ENCODE measurements around a stretch of chr7.

DNA sequence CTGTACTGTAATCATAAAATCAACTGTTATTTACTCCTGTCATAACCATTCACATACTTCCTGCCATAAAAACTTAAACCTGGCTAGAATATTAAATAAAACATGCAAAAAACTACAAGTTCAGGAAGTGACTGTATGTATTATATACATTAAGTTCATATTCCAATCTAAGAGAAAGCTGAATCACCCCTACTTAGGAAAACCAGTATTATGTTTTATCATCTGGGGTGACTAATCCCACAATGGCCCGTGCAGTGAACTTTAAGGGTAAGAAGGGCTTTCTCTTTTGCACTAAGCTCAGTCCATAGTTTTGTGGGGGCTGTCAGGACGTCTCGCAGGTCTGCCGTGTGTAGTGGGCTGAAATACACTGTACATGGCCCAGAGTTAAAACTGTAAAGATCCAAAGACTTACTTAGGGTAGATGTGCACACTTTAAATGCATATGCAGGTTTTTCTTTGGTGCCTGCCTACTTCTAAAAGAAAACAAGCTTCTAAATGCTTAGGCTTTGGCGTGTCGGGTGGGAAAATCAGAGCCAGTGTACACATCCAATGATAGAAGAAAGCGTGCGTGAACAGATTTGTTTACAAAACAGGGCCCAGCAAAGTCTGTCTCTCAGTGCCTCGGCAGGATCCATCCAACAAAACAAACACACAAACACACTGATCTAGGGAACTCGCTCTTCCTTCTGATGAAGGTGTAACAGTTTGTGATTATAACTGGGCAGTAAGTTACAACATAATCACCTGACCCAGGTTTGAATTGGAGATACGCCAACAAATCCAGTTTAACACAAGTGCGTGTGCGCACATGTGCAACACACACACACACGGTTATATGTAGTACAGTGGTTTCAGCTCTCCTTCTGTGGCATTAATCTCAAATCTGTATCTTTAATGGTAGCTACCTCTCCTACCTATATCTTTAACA, 184.0 kb upstream of the KLF14 start:
- PRO-cap, 3 experiments = no peak in any of the 3 experiments
- RAMPAGE, long total RNA, 4 experiments = no peak in any of the 4 experiments
- RRBS = no CpG with 5 or more reads among the region's 14 CpGs

- PRO-cap, 3 experiments = peak in 1 of 3 experiments; most common plus-strand start chr7:130957300 (in 1)
- RAMPAGE, long total RNA, 4 experiments = no peak in any of the 4 experiments
- RRBS = no CpG with 5 or more reads among the region's 2 CpGs
Observed at GRCh38 chr7:130957195-130957548, 223.2 kb upstream of the KLF14 start.

GRCh38 chr7:131000055-131000878, 266.3 kb upstream of the KLF14 start:
- PRO-cap, 3 experiments = no peak in any of the 3 experiments
- RAMPAGE, long total RNA, 4 experiments = no peak in any of the 4 experiments
- RRBS = no CpG with 5 or more reads among the region's 10 CpGs

DNA sequence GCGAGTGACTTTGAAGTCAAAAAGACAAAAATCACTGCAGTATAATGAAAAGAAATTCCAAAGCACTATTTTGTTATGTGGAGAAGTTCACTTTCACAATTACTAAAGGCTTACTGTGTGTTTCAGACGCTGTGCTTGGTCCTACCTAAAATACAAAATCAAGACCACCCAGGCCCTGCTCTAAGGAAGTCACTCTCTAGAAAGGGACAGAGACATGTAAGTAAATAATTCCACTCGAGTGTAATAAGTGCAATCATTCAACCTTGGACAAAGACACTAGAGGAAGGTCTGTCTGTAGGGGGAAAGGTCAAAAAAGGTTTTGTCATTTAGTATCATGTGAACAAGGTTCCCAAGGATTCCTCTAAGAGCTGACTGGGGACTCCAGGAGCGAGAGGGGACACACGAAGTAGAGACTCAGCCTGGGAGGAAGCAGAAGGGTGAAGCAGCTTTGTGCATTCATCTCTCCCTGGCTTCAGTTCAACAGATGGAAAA, 274.7 kb upstream of the KLF14 start:
- PRO-cap, 3 experiments = peak in 1 of 3 experiments; most common plus-strand start position 398 of the sequence (in 1); most common minus-strand start position 412 of the sequence (in 1)
- RAMPAGE, long total RNA, 4 experiments = no peak in any of the 4 experiments
- RRBS = no CpG with 5 or more reads among the region's 5 CpGs

GRCh38 chr7:131029972-131030694, 296.1 kb upstream of the KLF14 start:
- PRO-cap, 3 experiments = no peak in any of the 3 experiments
- RAMPAGE, long total RNA, 4 experiments = no peak in any of the 4 experiments
- RRBS = no CpG with 5 or more reads among the region's 2 CpGs

- PRO-cap, 3 experiments = no peak in any of the 3 experiments
- RAMPAGE, long total RNA, 4 experiments = no peak in any of the 4 experiments
- RRBS = no CpG with 5 or more reads among the region's 6 CpGs
Observed at GRCh38 chr7:131032760-131033204, 294.9 kb upstream of the MKLN1 start.

DNA sequence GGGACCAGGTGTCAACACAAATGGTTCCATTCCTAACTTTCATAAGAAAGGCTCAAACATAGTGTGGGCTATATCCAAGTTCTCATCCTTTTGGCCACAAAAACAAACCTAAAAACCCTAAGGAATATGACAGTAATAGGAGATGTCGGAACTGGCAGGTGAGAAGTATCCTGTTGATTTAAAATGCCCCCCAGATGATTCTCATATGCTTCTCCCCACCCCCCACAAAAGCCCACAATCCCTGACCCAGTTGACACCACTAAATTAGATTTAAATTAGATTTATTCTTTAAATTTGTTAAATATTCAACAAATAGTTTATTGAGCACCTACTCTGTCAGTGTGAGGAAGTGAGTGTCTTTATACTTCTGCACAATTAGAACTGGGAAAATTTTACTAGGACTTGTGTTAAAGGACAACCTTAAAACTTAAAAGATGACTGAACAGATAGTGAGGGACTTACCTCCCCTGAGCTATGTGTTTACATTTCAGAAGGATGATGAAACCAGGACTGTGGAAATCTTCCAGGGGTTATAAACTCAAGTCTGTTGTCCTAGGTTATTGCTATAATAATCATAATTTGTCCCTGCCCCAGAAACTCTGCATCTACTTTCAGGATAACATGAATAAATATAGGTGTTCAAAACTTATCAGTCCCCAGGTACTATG, 261.2 kb upstream of the MKLN1 start:
- PRO-cap, 3 experiments = no peak in any of the 3 experiments
- RAMPAGE, long total RNA, 4 experiments = no peak in any of the 4 experiments
- RRBS = no CpG with 5 or more reads among the region's 1 CpG

DNA sequence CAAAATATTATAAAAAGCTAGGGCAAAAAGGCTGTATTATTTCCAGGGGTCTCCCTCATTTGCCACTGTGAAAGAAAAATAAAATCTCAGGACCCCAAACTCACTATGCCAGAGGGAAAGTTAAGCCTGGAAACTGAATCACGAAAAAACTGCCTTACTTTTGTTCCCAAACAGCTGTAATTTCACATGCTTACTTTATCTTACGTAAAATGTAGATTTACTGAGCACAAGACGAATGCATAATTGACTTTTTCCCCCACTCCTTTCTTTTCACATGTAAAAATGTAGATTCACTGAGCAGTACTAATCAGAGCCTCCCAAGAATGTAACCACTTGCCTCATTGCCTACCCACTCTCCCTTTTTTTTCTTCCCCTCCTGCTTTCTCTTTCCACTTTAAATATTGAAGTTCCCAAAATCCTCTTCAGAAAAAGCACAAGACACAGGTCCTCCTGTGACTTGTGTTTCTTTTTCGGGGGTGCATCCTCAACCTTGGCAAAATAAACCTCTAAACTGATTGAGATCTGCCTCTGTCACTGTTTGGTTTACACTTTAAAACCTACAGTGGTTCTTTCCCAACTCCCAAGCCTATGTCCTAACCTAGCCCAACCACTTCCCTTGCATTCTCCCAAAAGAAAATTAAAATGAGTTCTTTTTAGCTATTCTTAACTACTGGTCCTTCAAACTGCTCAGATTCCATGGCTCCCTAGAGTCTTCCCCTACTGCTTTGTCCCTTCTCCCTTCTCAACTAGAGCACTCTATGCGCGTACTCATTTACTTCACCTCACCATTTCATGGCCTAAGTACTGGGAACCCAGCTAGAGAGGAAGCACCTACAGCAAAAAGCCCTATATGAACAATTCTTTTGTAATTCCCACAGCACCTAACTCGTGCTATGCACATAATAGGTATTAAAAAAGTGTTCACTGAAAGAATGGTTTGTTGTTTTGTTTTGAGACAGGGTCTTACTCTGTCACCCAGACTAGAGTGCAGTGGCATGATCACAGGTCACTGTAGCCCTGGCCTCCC, 236.6 kb upstream of the MKLN1 start:
- PRO-cap, 3 experiments = no peak in any of the 3 experiments
- RAMPAGE, long total RNA, 4 experiments = no peak in any of the 4 experiments
- RRBS = no CpG with 5 or more reads among the region's 7 CpGs

- PRO-cap, 3 experiments = no peak in any of the 3 experiments
- RAMPAGE, long total RNA, 4 experiments = no peak in any of the 4 experiments
- RRBS = no CpG with 5 or more reads among the region's 4 CpGs
Observed at GRCh38 chr7:131099241-131099499, 228.5 kb upstream of the MKLN1 start.

DNA sequence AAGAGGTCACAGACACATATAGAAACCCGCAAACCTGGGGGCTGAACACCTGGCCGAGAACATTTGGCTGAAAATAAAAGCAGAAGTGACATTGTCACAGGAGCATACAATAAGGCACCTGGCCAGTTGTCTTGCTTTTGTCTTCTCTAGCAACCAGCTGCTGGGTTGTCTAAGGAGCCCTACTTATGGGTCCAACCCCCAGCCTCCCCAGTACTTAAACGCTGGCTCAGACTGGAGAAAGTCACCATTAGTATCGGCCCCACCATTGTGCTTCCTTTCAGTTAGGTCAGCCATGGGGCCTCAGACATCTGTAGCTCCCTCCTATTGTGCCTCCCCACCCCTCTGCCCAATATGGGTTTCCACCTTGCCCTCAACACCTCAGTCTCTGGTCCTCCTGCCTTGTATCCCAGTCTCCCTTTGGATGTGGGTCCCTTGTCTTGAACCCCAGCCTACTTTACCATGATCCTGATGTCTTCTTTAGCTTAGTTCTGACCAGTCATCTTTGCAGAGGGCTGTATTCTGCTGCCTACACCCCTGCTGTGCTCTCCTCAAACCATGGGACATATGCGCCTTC, 203.3 kb upstream of the MKLN1 start:
- PRO-cap, 3 experiments = no peak in any of the 3 experiments
- RAMPAGE, long total RNA, 4 experiments = no peak in any of the 4 experiments
- RRBS = no CpG with 5 or more reads among the region's 5 CpGs

DNA sequence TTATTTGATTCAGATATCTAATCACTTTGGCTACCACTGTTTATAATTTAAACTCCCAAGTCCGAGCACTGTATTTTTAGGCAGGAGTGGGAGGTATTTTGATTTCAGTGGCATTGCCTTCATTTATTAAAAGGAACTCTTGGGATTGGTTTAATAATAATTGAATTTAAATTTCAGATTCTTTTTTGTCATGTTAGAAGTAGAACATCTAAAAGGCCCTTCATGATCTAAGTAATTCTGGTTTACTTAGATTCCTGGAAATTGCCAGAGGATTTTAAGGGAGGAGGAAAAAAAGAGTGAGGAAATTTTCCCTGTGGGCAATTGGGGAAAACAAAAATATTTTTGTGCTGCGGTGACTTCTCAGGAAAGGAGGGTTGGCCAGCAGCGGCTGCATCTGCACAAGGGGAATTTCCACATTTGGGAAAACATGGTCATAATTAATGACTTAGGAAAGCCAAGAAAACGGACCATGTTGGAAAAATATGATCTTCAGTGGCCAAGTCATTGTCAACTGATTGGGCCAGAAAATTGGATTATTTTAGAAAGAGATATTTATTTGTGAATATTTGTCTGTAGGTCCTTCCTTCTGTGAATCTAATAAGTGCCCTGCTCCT, 124.5 kb upstream of the MKLN1 start:
- PRO-cap, 3 experiments = no peak in any of the 3 experiments
- RAMPAGE, long total RNA, 4 experiments = no peak in any of the 4 experiments
- RRBS = no CpG with 5 or more reads among the region's 4 CpGs

- PRO-cap, 3 experiments = peak in 3 of 3 experiments; most common plus-strand start chr7:131328667 (in 3); most common minus-strand start chr7:131328608 (in 2)
- RAMPAGE, long total RNA, 4 experiments = no peak in any of the 4 experiments
- RRBS = 0% methylated on average over 1 of the region's 8 CpGs
Observed at GRCh38 chr7:131328518-131328916, 841 bp downstream of the MKLN1 start.

DNA sequence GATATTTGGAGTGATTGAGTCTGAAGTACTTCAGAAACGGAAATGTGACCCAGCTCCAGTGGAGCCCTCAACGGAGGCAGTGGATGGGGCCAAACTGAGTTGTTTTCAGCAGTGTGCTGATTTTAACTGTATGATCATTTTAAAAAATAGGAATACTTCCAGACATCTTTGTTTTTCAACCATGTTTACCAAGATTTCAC, 114.1 kb downstream of the MKLN1 start:
- PRO-cap, 3 experiments = no peak in any of the 3 experiments
- RAMPAGE, long total RNA, 4 experiments = no peak in any of the 4 experiments
- RRBS = no CpG with 5 or more reads among the region's 2 CpGs

DNA sequence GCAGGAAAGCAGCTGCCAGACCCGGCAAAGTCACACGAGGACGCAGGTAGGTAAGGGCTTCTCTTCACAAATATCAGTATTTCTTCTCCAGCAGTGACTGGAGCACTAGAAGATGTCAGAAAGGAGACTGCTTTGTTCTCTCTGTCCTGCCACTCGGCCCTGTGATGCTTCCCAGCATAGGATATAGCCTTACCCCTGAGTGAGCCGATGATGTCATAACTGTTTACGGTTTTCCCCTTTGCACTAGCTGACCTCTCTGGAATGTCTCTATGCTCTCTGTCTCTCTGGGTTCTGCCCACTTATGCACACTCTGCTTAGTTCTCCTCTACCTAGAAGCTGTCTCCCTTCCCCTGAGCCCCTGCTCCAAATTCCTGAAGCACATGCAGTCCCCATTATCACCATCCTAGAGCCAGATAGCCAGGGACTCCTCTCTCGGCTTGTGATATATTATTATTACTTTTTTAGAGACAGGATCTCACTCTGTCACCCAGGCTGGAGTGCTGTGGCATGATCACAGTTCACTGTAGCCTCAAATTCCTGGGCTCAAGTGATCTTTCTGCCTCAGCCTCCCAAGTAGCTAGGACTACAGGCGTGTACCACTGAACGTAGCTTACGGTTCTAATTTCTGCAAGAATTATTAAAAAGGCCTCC, 167.6 kb upstream of the PODXL start:
- PRO-cap, 3 experiments = no peak in any of the 3 experiments
- RAMPAGE, long total RNA, 4 experiments = no peak in any of the 4 experiments
- RRBS = no CpG with 5 or more reads among the region's 10 CpGs

- PRO-cap, 3 experiments = no peak in any of the 3 experiments
- RAMPAGE, long total RNA, 4 experiments = no peak in any of the 4 experiments
- RRBS = no CpG with 5 or more reads among the region's 6 CpGs
Observed at GRCh38 chr7:132256773-132257243, 319.5 kb downstream of the PLXNA4 start.

DNA sequence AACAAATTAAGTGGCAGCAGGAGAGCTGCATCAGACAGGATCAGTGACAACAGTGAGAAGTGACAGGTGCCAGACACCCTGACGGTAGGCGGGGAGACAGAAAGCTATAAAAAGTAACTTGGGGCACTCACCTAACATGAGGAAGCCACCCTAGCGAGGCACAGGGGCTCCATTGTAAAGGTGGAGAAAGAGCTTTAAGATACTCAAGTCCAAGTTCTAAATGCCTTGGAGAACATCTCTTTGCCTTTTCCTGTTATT, 174.1 kb downstream of the PLXNA4 start:
- PRO-cap, 3 experiments = no peak in any of the 3 experiments
- RAMPAGE, long total RNA, 4 experiments = no peak in any of the 4 experiments
- RRBS = no CpG with 5 or more reads among the region's 3 CpGs

- PRO-cap, 3 experiments = no peak in any of the 3 experiments
- RAMPAGE, long total RNA, 4 experiments = no peak in any of the 4 experiments
- RRBS = no CpG with 5 or more reads among the region's 1 CpG
Observed at GRCh38 chr7:132485482-132485783, 90.8 kb downstream of the PLXNA4 start.

- PRO-cap, 3 experiments = no peak in any of the 3 experiments
- RAMPAGE, long total RNA, 4 experiments = no peak in any of the 4 experiments
- RRBS = no CpG with 5 or more reads among the region's 6 CpGs
Observed at GRCh38 chr7:132940625-132941669, 140.9 kb downstream of the CHCHD3 start.

- PRO-cap, 3 experiments = no peak in any of the 3 experiments
- RAMPAGE, long total RNA, 4 experiments = start-site peak on the minus strand in 1 of 4 experiments, at chr7:133035486-133035941 at its widest, 105 reads per replicate
- RRBS = no CpG with 5 or more reads among the region's 13 CpGs
Observed at GRCh38 chr7:133035670-133036128, 46.2 kb downstream of the CHCHD3 start.

GRCh38 chr7:133805213-133805972, 321.7 kb upstream of the LRGUK start:
- PRO-cap, 3 experiments = no peak in any of the 3 experiments
- RAMPAGE, long total RNA, 4 experiments = no peak in any of the 4 experiments
- RRBS = no CpG with 5 or more reads among the region's 3 CpGs